ENCODE results near the genes ATP2A2 and HVCN1.

DNA sequence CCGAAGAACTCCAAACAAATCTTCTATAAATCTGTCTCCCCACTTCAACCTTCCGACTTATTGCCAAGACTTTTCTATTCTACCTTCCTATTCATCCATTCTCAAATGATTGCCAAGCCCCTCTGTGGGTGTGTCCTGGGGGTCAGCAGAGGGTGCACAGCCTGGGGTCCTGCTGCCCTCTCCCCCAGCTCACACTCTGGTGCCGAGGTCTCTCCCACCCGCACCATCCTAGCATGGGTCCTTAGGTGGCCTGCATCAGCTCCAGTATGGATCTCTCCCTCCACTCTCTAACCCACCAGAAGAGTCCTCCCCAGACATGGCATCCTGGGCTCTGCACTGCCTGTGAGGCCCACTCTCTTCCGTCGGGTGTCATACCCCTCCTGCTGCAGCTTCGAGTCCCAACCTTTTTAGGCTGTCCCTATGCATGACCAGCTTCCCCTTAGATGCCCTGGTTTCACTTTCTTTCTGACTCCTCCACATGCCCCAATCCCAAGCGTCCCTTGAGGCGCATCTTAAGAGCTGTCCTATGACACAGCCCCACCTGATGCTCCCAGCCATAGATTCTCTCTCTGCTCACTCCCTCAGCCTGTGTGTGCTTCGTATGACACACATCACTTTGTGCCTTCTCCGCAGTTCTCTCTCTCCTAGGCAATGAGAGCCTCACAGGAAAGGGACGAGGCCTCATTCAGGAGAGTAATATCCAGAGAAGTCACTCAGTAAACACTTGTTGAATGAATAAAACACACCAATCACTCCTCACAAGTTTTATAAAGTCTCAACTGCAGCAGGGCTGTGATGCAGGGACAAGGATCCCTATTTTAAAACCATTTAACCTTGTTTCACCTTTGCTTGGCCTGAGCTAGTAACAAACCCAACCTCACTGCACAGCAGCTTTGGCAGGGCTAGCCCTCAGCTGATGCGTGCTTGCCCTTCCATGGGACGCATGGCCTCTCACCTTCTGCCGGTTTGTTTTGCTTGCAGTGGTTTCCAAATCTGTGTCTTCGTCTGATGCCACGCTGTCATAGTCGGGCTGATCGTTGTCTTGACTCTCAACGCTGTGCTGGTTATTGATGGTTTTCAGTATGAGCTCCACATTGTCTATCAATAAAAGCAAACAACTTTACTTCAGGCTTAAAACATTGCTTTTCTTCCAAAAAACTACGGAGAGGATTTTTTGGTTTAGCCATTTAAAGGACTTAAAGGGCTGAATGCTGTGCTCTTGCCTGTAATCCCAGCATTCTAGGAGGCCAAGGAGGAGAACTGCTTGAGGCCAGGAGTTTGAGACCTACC, 43.6 kb downstream of the GIT2 start:
- PRO-cap = no peak
- RRBS, 2 experiments = no CpG with 5 or more reads among the region's 21 CpGs

- PRO-cap = no peak
- RRBS, 2 experiments = no CpG with 5 or more reads among the region's 7 CpGs
These were observed 28.6 kb downstream of the GIT2 start for GRCh38 chr12:109967418-109968021.

DNA sequence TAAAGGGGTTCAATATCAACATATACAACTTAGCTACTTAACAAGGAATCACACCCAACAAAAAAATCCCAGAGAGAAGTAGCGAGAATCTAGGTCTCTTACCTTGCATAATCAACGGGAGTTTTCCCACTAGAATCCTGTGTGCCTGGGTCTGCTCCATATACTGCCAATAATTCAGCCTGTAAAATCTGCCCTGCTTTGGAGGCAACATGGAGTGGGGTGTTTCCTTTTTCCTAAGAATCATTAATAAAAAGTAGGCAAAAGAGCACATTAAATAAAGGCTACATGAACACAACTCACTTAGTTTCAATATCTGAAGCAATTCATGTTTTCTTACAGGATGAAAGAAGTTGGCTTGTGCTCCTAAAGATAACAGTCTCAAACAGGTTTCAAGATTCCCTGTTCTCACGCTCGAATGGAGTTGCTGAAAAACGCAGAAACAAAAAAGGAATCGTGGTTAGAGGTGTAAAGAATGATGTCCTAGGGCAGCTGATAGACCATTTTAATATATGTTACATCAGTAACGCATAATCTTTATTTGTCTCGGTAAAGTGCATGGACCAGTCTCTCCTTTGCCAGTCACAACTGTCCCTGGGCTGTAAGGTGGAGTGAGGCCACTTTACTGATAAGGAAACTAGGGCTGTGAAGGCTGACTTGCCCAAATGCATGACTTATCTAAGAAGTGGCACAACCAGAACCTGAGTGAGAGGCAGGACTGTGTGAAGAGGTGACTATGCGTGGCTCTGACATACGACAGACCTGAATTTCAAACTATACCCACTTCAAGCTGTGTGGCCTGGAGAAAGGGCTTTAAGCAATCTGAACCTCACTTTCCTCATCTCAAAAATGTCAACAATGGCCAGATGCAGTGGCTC, 12.7 kb downstream of the GIT2 start:
- PRO-cap = no peak
- RRBS, 2 experiments = no CpG with 5 or more reads among the region's 10 CpGs

DNA sequence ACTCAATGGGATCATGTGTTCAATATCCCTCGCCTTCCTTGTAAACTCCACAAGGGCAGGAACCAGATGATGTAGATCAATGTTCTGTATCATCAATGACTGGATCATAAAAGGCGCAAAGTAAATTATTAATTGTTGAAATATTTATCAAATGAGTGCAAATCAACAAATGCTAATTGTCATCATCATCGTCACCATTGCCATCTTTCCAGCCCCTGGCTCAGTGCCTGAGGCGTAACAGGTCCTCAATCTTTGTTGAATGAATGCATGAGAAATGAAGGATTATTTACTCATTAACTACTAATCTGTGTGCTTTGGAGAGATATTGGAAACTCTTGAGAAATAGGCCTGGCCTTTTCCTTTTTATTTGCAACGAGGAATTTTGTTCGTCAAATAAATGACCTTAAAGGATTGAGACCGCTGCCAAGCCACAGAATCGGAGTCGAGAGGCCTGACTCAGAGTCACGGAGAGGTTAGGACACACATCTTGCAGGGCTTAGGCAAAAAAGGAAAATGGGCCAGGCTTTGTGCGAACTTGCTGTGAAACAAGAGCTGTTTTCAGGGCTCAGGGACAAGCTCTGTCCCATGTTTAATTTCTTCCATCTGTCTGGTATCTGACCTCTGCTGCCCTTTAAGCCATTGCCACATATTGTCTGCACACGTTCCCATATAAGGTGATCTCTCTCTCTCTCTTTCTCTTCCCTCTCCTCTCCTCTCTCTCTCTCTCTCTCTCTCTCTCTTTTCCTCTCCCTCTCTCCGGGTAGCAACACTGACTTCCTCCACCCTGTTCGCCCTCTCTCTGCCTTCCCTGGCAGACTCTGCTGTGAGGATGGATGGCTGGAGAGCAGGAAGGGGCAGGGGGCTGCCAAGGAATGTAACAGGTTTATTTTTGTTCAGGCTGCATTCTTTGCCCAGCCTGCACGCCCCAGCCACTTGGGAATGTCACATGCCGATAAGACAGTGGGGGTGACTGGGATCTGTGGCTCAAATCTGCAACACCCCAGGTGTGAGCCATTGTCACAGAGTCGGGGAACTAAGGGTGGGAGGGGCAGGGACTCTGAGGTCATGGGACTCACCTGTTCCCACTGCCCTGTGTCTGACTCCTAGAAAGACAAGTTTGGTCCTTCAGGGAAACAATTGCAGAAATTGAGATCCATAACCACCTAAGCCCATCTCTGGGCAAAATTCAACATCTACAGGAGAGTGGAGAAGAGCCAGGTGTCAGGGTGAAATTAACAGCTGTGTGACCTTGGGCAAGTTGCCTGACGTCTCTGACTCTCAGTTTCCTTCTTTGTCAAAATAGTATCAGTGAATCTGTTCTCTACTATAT, 14.9 kb upstream of the IFT81 start:
- PRO-cap = no peak
- RRBS, 2 experiments = no CpG with 5 or more reads among the region's 18 CpGs

DNA sequence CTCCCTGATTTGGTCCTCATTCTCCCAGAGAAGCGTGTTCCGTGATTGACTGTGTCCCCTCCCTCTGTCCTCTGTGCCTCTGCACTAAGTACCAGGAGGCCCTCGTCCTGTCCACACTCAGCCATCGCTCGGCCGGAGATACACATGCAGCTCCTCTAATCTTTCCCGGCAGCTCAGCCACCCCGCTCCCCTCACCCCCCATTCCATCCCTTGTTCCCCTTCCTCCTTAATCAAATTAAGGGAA, 28.3 kb upstream of the ATP2A2 start:
- PRO-cap = no peak
- RRBS, 2 experiments = no CpG with 5 or more reads among the region's 8 CpGs

DNA sequence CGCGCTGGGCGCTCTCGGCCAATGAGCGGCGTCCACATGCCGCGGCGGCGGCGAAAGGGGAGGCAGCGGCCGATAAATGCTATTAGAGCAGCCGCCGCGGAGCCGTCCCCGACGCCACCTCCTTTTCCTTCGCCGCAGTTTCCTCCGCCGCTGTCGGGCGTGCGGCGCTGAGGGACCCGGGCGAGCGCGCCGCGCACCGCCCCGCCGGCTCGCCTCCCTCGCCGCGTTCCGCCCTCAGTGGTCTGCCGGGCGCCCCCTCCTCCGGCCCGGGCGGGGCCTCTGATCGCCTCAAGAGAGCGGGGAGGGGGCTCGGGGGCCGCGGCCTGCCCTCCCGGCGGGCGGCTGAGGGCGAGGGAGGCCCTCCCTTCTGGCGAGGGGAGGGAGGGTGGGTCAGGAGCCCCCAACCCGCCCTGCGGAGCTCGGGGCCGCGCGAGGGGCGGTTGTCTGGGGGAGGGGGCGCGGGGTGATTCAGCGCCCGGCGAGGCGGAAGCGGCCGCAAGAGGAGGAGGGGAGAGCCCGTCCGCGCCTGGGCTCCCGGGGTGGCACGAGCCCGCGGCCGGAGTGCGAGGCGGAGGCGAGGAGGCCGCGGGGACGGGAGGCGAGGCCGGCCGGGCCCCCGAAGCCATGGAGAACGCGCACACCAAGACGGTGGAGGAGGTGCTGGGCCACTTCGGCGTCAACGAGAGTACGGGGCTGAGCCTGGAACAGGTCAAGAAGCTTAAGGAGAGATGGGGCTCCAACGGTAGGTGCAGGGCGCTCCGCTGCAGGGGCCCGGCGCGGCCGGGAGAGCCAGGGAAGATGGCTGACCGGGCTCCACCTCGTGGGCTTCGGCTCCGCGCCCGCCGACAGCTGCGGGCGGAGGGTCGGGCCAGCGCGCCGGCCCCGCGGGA, at the start of gene ATP2A2:
Gene ATP2A2, plus strand, starts transcription at position 82 of the 890 bp plus-strand sequence.
- PRO-cap = bidirectional peak, plus-strand start at position 82 of the sequence, minus-strand start outside the sequence; bidirectional peak, plus-strand start at position 545 of the sequence, minus-strand start at position 221 of the sequence
- RRBS, 2 experiments = 2 to 3% methylated on average over 43 to 46 of the region's 118 CpGs

- PRO-cap = no peak
- RRBS, 2 experiments = no CpG with 5 or more reads among the region's 1 CpG
These were observed 51.4 kb downstream of the ATP2A2 start for GRCh38 chr12:110332505-110332751.

- PRO-cap = no peak
- RRBS, 2 experiments = no CpG with 5 or more reads among the region's 11 CpGs
These were observed 56.7 kb downstream of the ATP2A2 start for GRCh38 chr12:110337517-110338315.

DNA sequence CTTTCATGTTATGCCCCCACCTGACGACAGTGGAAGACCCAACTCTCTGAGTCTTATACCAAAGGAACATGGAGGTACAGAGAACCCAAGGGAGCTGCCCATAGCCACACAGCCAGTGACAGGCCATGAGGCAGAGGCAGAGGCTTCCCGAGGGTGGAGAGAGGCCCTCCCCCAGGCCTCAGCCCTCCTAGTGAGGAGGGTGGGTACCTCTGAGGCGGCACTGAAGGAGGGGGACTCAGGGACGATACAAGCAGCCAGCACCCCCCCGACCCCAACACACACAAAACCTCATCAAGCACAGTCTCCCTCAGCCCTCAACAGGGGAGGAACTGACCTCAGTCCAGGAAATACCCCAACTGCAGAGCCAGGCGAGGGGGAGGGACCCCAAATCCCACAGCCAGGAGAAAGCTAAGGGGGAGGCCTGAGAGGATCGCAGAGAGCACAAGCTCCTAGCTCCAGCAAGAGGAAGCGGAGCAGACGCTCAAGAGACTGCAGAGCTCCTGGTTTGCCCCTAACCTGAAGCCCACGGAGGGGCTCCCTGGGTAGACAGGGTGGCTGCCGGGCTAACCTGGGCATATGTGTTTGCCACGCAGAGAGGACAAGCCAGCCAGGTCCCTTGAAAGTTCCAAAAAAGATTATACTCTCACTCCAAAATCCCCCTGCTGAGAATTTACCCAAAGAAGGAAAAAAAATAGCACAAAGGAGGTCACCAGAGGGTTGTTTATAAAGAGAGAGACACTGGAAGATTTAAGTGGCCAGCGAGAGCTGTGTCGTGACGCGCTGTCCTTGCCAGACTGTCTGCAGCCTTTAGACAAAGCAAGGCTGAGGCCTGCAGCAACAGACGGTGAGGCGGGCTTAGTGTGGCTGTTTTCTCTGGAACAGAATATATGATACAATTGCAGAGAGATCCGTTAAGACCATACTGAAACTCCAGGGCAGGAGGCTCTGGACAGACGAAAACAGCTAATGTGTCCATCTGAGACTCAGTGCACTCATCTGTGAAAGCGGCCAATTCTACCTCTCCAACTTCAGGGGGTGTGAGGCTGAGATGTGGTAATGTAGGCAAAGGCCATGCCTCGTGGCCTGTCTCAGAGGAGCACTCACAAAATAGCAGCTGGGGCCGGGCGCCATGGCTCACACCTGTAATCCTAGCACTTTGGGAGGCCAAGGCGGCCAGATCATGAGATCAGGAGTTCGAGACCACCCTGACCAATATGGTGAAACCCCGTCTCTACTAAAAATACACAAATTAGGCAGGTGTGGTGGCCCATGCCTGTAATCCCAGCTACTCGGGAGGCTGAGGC, 36.5 kb downstream of the ANAPC7 start:
- PRO-cap = no peak
- RRBS, 2 experiments = no CpG with 5 or more reads among the region's 28 CpGs

- PRO-cap = no peak
- RRBS, 2 experiments = no CpG with 5 or more reads among the region's 24 CpGs
These were observed 33.1 kb downstream of the ANAPC7 start for GRCh38 chr12:110370122-110371053.

DNA sequence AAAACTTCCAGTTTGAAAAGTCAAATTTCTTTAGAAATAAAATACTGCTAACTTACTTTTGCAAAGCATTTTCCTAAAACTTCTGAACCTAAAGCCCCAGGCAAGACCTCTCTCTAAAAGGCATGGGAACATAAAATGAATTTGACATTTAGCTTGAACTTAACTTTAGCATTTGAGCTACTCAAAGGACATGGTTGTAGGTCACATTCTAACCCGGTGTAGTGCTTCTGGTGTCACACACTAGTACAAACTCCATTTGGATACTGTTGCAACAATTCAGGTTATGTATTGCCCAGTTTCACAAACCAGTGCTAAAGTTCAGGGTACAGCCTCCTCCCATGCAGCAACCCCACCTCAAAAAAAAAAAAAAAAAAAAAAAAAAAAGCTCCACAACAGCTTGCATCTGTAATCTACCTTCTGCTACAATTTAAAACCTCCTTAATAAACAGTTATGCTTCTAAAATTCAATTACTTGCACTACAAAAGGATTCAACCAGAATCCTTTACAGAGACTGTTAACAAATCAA, 7.8 kb downstream of the PPTC7 start:
- PRO-cap = no peak
- RRBS, 2 experiments = no CpG with 5 or more reads among the region's 1 CpG

DNA sequence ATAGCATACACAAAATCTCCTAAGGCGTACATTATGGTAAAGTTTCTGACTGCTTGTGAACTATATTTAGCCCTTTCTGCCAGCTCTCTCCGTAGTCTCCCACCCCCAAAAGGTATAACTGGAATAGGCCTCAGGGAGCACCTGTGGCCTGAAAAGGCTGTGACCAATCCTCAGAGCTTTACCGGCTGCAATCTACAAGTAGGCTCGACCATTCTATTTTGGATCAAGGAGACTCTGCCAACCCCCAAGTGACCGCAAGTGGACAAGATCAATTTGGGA, 1.2 kb downstream of the PPTC7 start:
- PRO-cap = no peak
- RRBS, 2 experiments = no CpG with 5 or more reads among the region's 5 CpGs

DNA sequence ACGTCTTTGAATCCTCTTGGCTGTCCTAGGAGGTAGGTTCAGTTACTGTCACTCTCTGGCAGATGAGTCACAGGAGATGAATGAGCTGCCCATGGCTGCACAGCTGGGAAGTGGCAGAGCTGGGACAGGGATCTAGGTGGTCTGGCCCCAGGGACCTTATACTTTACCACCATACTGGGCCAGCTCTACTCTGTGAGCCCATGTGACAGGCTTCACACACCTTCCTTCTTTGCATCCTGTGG, 24.0 kb downstream of the TCTN1 start:
- PRO-cap = no peak
- RRBS, 2 experiments = no CpG with 5 or more reads among the region's 1 CpG

DNA sequence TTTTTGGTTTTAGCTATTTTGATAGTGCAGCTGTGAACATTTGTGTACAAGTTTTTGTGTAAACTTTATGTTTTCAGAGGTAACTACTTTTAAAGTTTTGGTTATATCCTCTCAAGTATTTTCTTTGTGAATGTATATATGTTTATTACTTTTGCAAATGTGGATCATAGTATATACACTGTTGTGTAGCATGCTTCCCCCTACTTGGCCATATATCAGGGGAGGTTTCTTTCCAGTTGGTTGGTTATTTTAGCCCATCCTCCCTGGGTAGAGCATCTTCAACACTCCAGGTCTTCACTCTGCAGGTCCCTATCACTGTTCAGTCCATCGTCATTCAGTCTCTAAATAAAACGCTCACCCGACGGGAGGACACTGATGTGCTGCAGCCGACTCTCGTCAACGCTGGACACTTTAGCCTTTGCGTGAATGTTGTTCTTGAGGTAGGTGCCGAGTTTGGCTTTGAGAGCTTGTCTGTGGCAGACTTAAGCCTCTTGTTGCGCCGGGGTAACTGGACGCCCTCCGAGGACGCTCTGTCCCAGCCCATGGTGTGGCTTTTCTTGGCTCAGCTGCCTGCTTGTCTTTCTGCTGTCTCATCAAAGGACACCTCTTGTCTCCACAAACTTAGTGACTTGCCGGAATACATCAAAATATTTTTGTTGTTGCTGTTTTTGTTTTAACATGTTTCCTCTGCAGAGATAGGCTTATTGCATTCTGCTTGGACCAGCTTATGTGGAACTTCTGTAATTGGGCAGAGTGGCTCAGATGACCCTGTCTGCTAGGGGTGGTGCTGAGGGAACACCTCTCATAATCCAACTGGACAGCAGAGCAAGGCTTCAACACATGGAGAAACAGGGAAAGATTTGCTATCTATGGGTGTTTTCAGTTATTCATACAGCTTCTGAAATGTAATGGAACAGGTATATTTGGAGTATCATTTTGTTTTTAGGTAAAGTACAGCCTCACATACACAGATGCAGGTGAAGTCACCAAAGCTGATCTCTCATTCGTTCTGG, 26.5 kb downstream of the TCTN1 start:
- PRO-cap = no peak
- RRBS, 2 experiments = no CpG with 5 or more reads among the region's 16 CpGs

GRCh38 chr12:110689034-110690178, at the start of gene HVCN1:
Gene HVCN1, minus strand, starts transcription at chr12:110689115.
- PRO-cap = bidirectional peak, plus-strand start at chr12:110689261, minus-strand start at chr12:110689115
- RRBS, 2 experiments = 2 to 3% methylated on average over 37 to 42 of the region's 71 CpGs

GRCh38 chr12:110827014-110827428, 19.8 kb upstream of the CCDC63 start:
- PRO-cap = no peak
- RRBS, 2 experiments = no CpG with 5 or more reads among the region's 10 CpGs

DNA sequence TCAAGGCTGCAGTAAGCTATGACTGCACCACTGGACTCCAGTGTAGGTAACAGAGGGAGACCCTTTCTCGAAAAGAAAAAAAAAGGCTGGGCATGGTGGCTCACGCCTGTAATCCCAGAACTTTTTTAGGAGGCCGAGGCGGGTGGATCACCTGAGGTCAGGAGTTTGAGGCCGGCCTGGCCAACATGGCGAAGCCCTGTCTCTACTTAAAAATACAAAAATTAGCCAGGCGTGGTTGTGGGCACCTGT, 7.9 kb upstream of the CCDC63 start:
- PRO-cap = no peak
- RRBS, 2 experiments = no CpG with 5 or more reads among the region's 7 CpGs

DNA sequence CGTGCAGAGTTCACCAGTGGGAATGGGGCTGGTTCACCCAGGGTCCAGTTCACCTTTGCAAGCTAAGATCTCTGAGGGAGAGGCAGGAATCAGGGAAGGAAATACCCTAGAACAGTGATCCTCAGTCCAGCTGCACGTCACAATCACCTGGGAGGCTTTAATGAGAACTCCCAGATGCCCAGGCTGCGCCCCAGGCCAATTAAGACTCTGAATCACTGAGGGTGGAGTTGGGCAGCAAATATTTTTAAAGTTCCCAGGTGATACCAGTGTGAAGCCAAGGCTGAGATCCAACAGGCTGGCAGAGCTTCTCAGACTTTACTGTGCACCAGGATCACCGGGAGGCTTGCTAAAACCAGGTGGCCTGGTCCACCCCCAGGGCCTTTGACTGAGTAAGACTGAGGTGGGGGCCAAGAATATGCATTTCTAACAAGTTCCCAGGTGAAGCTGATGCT, 23.8 kb downstream of the MYL2 start:
- PRO-cap = no peak
- RRBS, 2 experiments = no CpG with 5 or more reads among the region's 4 CpGs

GRCh38 chr12:111076599-111077541, 42.9 kb downstream of the CUX2 start:
- PRO-cap = no peak
- RRBS, 2 experiments = 0% methylated on average over 2 of the region's 28 CpGs; no CpG with 5 or more reads in 1 of the 2 experiments

DNA sequence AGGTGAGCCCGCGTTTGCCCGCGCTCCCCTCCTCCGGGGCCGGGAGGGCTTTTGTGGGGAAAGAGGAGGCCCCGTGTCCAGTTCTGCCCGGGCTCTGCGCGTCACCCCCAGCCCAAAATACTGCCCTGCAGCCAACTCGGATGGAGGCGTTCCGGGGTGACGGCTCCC, 437 bp downstream of the SH2B3 start:
- PRO-cap = no peak
- RRBS, 2 experiments = 1 to 3% methylated on average over 11 to 13 of the region's 14 CpGs

All from astrocyte (in vitro differentiated cells and primary cell).